Breast (tissue), 4 donors: ENCODE measurements around the gene C1S.

DNA sequence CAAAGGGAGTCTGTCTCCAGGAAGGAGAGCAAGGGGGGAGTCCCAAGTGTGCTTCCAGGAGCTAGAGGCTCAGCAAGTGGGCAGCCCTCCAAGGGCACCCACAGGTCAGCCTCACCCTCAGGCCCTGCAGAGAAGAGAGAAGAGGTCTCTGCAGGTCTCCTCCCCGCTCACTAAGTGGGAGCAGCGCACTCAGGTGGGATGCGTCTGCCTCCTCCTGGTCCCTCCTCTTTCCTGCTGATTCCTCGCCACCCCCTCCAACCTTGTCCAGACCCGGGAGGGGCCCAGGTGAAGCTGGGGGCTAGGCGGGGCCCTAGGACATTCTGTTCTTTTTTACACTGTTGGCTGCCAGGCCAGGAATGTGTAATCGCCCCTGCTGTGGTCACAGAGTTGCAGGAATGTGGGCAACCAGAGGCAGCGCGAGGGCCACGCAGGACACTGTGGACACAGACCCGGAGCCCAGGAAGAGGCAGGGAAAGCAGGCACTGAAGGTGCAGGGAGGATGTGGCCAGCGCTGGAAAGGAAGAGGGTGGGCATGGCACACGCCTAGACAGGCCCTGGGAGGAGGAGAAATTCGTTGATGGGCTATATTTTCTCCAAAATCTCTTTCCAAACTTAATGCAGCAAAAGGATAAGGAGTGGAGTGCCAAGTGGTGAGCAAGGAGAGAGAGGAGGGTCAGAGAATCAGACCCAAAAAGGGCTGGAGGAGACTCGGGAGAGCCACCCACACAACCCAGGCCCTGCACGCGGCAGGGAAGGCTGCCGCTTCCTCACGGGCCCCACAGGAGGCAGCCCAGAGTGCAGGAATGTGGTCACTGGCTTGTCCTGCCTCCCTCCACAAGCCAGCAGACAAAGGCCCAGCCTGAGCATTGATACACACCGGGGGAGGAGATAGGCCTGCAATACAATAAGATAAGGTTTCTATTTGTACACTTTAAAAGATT, 913 bp upstream of the SCNN1A start:
- PRO-cap, 3 experiments, result peak in 3 of 3 experiments; most common plus-strand start position 408 of the sequence (in 3); most common minus-strand start position 233 of the sequence (in 2)
- RRBS, result no CpG with 5 or more reads among the region's 20 CpGs

DNA sequence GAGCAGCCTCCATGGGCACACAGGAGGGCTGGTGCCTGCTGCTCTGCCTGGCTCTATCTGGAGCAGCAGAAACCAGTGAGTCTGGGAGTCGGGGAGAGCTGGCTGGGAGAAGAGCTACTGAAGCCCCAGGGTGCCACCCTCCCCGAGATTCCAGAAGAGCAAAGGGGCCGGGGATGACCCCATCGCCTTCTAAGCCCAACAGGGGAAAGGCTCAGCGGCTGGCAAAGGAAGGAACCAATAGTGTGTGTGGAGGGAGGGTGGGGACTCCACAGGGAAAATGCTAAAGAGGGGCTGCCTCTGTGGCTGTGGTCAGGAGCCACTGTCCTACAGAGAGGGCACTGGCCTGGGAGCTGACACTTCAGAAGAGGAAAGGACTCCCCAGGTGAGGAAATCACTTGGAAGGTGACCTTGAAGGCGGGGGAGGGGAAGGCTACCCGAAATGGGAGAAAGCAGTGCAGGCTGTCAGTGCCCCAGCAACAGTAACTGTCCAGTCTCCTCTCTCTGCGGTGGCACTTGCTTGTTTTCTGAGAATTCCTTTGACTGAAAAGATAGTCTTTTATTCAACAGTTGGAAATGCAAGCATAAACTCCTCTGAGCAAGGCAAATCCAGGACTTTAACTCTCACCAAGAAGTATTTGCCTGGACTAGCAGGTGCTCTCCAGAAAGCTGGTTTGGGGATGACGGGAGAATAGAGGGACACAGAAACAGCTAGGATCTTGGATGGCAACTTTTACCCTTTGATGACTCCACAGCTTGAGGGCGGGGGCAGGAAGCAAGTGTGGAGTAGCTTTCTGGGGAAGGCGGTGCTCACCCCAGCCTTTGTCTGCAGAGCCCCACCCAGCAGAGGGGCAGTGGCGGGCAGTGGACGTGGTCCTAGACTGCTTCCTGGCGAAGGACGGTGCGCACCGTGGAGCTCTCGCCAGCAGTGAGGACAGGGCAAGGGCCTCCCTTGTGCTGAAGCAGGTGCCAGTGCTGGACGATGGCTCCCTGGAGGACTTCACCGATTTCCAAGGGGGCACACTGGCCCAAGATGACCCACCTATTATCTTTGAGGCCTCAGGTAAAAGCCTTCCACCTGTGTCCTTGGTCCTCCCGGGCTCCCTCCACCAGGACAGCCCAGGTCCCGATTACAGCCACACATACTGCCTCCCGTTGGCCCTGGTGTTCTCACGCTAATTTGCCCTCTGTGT, 791 bp downstream of the TAPBPL start:
- PRO-cap, 3 experiments, result peak in 1 of 3 experiments; most common plus-strand start position 843 of the sequence (in 1)
- RRBS, result no CpG with 5 or more reads among the region's 24 CpGs

- PRO-cap, 3 experiments, result no peak in any of the 3 experiments
- RRBS, result no CpG with 5 or more reads among the region's 14 CpGs
Measured at GRCh38 chr12:6525926-6526691, 8.2 kb upstream of the GAPDH start.

DNA sequence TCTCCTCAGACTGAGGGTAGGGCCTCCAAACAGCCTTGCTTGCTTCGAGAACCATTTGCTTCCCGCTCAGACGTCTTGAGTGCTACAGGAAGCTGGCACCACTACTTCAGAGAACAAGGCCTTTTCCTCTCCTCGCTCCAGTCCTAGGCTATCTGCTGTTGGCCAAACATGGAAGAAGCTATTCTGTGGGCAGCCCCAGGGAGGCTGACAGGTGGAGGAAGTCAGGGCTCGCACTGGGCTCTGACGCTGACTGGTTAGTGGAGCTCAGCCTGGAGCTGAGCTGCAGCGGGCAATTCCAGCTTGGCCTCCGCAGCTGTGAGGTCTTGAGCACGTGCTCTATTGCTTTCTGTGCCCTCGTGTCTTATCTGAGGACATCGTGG, 4.1 kb downstream of the GAPDH start:
- PRO-cap, 3 experiments, result no peak in any of the 3 experiments
- RRBS, result no CpG with 5 or more reads among the region's 11 CpGs

- PRO-cap, 3 experiments, result no peak in any of the 3 experiments
- RRBS, result no CpG with 5 or more reads among the region's 4 CpGs
Measured at GRCh38 chr12:6575599-6575899, 7.5 kb upstream of the NOP2 start.

DNA sequence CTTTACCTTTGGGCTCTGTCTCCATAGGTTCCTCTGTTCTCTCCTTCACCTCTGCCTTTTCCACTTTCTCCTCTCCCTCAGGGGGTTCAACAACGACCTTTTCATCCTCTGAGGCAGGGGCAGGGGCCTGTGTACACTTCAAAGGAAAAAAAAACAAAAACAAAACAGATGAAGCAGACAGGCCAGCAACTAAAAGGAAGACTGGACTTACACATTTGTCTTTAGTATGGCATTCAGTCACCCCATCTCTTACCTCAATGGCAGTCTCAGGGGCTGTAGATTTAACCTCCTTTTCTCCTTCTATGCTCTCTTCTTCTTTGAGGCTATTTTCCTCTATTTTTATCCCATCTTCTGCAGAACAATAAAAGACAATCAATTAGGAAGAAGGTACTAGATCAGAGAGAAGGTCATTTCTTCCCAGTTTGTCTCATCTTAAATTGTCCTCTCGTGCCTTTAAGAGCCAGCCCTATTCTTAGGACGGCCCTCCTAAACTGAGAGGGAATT, 13.0 kb upstream of the NOP2 start:
- PRO-cap, 3 experiments, result no peak in any of the 3 experiments
- RRBS, result no CpG with 5 or more reads among the region's 3 CpGs

- PRO-cap, 3 experiments, result no peak in any of the 3 experiments
- RRBS, result no CpG with 5 or more reads among the region's 5 CpGs
Measured at GRCh38 chr12:6601860-6602287, 5.3 kb downstream of the CHD4 start.

DNA sequence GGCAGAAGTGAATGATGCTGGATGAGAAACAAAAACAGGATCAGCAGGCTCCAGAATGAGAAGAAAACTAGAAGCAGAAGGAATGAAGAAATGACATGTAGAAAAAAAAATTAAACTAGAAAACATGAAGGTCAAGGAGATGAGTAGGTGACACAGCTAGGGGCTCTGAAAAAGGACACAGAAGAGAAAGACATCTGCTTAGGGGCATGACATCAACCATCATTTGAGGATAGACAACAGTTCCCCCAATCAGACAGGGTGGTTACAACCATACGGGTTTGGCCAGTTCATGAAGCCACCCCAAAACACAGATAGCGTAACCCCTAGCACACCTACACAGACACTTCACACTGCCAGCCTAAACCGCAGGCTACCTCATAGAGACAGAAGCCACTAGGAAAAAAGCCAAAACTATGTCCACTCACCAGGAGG, 2.0 kb downstream of the CHD4 start:
- PRO-cap, 3 experiments, result no peak in any of the 3 experiments
- RRBS, result no CpG with 5 or more reads among the region's 3 CpGs

GRCh38 chr12:6699664-6700603, 681 bp downstream of the PIANP start:
- PRO-cap, 3 experiments, result no peak in any of the 3 experiments
- RRBS, result 2% methylated on average over 15 of the region's 69 CpGs

- PRO-cap, 3 experiments, result no peak in any of the 3 experiments
- RRBS, result no CpG with 5 or more reads among the region's 13 CpGs
Measured at GRCh38 chr12:6716559-6717242, 7.1 kb upstream of the COPS7A start.

DNA sequence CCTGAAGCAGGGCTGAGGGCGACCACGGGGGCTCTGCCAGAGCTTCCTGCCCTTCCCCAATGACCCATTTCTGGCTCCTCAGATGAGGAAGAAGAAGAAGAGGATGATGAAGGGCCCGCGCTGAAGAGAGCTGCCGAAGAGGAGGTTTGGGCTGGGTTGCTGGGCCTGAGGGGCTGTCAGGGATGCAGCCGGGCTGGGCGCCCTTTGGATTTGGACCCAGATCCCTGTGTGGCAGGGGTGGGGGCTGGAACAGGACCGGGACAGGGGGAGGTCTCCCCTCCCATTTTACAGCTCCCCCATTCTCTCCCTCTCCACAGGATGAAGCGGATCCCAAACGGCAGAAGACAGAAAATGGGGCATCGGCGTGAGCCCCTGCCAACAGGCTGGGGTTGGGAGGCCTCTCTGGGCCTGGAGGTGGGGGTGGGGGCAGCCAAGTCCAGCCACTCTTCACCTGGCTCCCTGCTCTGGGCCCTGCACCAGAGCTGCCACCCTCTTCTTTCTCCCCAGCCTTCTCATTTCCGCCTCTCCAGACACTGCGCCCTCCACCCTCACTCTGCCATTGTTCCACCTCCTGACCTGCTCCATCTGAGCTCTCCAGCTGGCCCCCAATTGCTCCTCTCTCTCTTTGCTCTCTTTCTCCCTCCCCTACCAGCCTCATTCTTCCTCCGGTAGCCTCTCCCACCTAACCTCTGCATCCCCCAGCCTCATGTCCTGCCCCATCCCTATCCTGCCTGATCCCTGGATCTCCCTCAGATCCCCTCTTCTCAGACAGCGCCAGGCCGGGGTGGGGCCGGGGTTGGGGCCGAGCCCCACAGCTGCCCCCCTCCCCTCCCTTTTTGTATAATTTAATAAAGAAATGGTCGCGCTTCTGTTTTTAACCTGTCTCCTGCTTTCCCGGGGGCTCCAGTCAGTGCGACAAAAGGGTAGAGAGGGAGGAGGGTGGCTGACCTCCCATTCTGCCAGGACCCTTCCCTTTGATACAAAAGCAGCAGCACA, 1.9 kb upstream of the LAG3 start:
- PRO-cap, 3 experiments, result no peak in any of the 3 experiments
- RRBS, result 45% methylated on average over 9 of the region's 23 CpGs

DNA sequence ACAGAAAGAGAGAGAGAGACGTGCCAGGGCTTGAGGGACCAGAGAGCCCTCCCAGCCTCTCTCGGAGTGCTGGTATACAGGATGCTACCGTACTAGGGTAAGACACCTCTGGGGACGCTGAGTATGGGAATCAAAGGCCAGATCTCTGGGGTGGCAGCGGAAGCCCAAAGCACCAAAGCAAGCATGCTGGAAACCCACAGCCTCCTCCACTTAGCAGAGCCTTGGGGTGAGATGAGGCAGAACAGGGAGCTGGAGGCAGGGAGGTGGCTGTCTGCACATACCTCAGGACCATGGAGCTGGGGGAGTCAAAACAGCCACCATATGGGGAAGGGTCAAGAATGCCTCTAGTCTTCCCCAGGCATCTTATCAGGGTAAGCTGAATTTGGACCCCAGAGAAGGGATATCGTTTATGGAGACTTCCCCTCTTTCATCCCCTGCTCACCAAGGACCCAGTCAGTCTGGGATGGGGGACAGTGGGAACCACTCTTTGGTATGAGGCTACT, 3.7 kb downstream of the CD4 start:
- PRO-cap, 3 experiments, result no peak in any of the 3 experiments
- RRBS, result no CpG with 5 or more reads among the region's 6 CpGs

GRCh38 chr12:6819861-6820667, 1.6 kb upstream of the GPR162 start:
- PRO-cap, 3 experiments, result no peak in any of the 3 experiments
- RRBS, result no CpG with 5 or more reads among the region's 9 CpGs

- PRO-cap, 3 experiments, result no peak in any of the 3 experiments
- RRBS, result no CpG with 5 or more reads among the region's 18 CpGs
Measured at GRCh38 chr12:6850535-6851190, 423 bp downstream of the CDCA3 start.

DNA sequence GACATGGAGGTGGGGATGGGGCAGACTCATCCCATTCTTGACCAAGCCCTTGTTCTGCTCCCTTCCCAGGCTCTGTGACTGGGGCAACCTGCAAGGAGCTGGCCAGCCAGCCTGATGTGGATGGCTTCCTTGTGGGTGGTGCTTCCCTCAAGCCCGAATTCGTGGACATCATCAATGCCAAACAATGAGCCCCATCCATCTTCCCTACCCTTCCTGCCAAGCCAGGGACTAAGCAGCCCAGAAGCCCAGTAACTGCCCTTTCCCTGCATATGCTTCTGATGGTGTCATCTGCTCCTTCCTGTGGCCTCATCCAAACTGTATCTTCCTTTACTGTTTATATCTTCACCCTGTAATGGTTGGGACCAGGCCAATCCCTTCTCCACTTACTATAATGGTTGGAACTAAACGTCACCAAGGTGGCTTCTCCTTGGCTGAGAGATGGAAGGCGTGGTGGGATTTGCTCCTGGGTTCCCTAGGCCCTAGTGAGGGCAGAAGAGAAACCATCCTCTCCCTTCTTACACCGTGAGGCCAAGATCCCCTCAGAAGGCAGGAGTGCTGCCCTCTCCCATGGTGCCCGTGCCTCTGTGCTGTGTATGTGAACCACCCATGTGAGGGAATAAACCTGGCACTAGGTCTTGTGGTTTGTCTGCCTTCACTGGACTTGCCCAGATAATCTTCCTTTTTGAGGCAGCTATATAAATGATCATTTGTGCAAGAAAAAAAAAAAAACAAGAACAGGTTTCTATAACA, 2.7 kb downstream of the SPSB2 start:
- PRO-cap, 3 experiments, result no peak in any of the 3 experiments
- RRBS, result no CpG with 5 or more reads among the region's 6 CpGs

GRCh38 chr12:6935346-6936015, 7.7 kb downstream of the ATN1 start:
- PRO-cap, 3 experiments, result no peak in any of the 3 experiments
- RRBS, result no CpG with 5 or more reads among the region's 12 CpGs

DNA sequence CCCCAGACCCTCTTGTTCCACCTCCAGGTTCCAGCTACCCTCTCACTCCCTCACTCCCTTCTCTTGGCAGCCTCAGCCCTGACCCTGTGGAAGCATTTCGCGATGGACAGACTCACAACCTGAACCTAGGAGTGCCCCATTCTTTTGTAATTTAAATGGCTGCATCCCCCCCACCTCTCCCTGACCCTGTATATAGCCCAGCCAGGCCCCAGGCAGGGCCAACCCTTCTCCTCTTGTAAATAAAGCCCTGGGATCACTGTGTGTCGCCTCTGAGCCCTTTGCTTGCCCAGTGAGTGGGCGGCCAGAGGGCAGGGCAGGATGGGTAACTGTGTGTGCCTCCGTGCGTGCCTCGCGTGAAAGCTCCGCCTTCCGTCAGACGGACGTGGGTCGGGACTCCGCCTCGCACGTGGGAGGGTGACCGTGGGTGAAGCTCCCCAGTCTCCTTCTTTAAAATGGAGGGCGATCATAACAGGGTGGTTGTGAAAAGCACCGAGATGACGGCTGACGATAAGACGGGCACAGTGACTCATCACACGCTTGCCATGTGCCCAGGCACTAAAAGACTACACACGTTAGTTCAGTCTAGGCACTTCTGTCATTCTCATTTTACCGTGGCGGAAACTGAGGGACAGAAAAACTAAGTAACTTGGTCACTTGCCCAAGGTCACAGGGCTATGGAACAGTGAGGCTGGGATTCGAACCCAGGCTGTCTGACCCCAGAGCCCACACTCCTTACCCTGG, 9.2 kb downstream of the PHB2 start:
- PRO-cap, 3 experiments, result peak in 3 of 3 experiments; most common plus-strand start position 375 of the sequence (in 3); most common minus-strand start position 279 of the sequence (in 1)
- RRBS, result no CpG with 5 or more reads among the region's 27 CpGs

DNA sequence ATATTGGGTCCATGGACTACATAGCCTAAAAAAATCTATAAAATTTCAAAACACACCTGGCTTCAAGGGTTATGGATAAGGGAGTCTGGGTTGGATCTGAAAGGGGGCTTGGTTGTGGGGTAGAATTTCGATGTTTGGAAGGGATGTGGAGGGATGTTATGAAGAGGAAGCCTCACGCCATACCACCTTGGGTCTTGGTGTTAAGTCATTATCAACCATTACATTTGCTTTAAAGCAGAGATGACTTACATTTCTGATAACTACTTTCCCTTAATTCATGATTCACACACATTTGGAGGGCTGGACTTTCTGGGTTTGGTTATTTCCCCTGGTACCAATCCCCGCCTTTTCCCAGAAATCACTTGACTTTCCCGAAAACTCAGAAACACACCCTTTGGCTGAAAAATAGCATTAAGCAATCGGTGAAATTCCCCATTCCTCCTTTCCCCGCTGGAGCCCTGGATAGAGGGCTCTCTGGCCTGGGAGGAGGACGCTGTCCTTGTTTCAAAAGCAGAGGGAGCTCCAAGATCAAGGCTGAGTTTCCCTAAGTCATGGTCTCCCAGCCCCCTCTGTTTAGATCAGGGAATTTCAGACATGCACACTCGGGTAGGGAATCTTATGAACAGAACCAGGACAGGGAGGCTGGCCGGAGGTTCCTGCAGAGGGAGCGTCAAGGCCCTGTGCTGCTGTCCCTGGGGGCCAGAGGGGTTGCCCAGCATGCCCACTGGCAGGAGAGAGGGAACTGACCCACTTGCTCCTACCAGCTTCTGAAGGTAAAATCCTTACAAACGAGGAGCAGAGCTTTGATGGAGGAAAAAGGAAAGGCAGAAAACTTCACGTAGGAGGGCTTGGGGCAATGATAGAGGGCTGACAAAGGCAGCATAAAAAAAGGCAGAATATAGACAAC, at the start of gene C1S:
TSS of gene C1S (plus strand) at position 614 of the 907 bp plus-strand sequence.
- PRO-cap, 3 experiments, result peak in 3 of 3 experiments; most common plus-strand start position 625 of the sequence (in 3)
- RRBS, result no CpG with 5 or more reads among the region's 12 CpGs

- PRO-cap, 3 experiments, result no peak in any of the 3 experiments
- RRBS, result no CpG with 5 or more reads among the region's 17 CpGs
Measured at GRCh38 chr12:7081067-7081625, 11.1 kb downstream of the C1R start.

DNA sequence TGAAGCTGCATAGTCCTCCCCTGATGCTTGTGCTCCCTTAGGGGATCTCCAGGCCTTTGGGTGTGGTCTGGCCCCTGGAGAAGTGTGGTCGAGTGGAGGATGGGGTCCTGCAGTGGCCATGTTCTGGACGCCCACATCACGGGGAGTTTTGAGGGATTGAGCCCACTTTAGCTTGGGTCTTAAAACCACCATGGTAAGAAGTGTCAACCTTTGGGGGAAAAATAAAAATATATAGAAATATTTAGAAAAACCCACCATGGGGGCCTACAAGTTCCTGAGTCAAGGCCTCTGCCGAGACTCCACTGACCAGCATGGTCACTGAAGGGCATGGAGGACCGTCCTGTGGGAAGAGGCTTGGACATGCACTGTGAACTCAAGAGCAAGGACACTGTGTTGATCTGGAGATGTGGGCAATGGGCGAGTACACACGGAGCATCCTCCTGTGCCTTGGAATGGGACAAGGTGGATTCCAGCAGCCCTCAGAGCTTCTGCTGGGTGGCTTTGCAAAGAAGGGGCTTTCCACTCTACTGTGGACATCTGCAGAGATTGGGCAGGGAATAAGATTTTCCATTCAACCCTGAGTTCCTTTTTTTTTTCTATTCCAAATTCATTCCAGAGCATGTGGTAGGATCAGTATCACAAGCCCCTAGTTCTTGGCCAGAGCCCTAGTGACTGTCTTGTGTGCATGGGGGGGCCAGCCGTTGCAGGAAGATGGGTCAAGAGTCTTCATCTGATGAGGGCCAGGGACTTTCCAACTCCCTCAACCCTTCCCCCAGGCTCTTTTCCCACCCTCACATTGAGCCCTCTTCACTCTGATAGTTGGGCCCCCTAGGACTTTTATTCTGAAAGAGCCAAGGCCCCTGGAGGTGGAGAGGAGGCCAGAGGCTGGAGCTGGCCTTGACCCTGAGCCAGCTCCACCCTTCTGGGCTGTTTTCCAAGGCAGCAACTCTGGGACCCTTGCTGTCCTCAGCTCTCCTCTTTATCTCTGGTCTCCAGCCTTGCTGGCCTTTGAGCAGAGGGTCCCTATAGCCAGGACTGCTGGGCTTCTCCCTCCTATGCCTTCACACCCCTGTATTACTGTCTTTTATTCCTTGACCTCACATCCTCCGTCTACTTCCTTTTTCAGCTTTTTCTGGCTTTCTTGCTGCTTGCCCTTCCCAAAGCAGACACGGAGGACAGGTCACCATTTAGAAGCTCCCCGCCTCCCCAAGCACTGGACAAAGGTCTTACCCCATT, 6.0 kb downstream of the RBP5 start:
- PRO-cap, 3 experiments, result no peak in any of the 3 experiments
- RRBS, result no CpG with 5 or more reads among the region's 11 CpGs